ENCODE data around the gene RPL9.

- PRO-cap = no peak
These were observed 271.6 kb downstream of the PTTG2 start for GRCh38 chr4:38231909-38232153.

DNA sequence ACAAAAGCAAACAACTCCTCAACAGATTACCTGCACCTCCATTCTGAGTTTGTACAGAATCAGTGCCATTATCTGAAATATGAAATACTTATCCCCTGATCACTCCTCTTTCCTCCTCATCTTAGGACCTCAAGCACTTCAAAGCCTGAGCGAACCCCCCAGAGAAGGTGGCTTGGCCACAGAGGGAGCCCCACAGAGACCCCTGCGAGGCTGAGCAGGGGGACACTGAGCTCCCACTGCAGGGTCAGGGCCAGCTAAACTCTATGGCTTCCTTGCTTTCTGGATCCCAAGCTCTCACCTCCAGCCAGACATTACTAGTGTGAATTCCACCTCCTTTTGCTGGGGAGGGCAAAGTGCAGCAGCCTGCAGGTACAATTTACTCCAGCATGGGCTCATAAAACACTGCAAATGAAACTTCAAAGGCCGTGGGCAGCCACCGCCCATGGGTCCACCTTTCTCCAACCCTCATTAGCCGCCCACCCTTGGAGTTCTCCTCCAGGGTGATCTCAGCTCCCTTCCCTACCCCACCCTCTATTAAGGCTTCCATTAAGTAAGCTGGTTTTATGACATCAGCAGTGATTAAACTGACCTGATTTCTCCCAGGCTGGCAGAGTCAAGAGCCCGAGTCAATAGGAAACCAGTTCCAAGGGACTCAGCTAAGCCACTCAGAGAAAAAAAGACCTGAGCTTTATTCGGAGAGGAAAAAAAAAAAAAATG lies 319.3 kb downstream of the PTTG2 start:
- PRO-cap = no peak

- PRO-cap = no peak
These were observed 58.1 kb upstream of the KLF3 start for GRCh38 chr4:38605795-38606449.

DNA sequence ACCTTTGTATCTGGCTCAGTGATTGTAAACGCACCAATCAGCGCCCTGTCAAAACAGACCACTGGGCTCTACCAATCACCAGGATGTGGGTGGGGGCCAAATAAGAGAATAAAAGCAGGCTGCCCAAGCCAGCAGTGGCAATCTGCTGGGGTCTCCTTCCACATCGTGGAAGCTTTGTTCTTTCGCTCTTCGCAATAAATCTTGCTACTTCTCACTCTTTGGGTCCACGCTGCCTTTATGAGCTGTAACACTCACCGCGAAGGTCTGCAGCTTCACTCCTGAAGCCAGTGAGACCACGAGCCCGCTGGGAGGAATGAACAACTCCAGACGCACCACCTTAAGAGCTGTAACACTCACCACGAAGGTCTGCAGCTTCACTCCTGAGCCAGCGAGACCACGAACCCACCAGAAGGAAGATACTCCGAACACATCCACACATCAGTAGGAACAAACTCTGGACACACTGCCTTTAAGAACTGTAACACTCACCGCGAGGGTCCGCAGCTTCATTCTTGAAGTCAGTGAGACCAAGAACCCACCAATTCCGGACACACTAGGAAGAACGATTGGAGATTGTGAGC lies 36.4 kb upstream of the KLF3 start:
- PRO-cap = no peak

DNA sequence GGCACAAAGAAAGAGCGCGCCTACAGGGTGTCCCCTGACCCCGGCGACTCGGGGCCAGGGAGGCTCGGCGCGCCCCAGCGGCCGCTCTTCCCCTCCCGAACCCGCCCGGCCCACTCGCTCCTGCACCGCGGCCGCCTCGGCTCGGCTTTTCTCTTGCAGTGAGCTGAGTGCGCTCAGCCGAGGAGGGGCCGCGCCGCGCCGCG lies 759 bp upstream of the KLF3 start:
- PRO-cap = bidirectional peak, plus-strand start at position 158 of the sequence, minus-strand start at position 155 of the sequence

DNA sequence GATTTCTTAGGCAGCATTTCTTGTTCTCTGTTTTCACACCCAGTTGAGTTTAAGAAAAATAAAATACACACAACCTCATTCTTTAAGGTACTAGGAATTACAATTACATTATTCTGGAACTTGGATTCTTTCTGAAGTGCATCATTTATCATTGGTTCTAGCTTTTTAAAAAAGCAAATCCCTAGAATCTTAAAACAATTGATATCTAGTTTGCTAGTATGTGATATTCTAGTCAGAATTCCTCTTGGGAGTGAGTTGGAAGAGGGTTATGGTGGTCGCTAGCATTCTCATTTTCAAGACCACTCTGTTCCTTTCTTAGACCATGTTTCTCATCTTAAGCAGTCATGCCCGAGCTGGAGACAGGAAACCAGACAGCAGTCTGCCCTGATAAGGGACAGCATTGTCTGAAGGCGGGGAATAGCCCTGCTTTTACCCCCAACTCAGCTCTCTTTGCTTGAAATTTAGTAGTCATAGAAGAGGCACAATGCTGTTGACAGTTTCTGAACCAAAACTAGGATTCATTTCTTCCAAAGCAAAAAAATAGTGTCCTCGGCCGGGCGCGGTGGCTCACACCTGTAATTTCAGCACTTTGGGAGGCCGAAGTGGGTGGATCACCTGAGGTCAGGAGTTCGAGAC lies 5.2 kb downstream of the KLF3 start:
- PRO-cap = no peak

- PRO-cap = no peak
These were observed 23.6 kb downstream of the KLF3 start for GRCh38 chr4:38687442-38688224.

DNA sequence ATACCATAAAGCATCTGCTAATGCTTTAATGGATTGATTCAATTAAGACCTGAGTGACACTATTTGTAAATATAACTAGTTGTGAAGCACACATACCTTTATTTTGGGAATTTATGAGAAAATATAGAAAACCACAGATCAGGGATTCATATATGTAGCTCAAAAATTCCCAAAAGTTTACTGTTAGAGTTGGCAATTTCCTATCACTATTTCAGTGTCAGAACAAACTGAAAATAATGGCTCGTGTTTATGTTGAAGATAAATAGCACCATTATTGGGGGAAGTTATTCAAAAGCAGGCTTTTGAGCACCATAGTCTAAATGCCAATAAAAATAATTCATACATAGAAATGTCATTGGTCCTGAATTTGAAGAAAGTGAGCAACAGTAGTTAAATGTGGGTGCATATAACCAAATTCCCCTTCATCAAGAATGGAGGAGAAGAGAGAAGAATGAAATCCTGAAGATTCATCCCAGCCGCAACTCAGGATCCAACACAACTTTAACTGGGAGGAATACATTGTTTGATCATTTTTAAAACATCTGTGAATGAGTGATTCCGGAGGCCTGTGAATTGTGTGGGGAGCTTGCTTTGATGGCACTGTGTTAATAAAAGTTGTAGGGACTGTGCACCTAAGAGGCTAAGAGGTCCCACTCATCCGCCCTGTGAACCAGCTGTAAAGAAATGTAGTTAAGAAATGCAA lies 34.6 kb downstream of the KLF3 start:
- PRO-cap = no peak

DNA sequence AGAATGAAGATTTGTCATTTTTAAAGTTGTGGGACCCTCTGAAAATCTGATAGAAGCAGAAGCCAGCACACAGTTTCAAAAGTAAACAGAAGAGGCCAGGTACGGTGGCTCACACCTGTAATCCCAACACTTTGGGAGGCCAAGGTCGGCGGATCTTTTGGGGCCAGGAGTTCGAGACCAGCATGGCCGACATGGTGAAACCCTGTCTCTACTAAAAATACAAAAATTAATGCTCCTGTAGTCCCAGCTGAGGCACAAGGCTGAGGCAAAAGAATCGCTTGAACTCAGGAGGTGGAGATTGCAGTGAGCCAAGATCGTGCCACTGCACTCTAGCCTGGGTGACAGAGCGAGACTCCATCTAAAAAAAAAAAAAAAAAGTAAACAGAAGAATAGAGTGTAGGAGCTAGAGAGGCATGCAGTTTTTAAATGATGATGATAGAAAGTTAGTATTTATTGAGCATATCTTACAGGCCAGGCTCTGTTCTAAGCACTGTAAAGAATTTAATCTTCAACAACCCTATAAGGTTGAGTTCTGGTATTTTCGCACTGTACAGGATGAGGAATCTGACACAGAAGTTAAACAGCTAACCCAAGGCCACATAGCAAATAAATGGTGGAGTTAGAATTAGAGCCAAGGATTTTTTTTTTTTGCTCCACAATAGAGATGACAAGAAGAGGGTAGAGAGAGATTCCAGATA lies 55.8 kb downstream of the KLHL5 start:
- PRO-cap = no peak

- PRO-cap = no peak
These were observed 41.2 kb downstream of the RFC1 start for GRCh38 chr4:39324864-39325393.

GRCh38 chr4:39366888-39367071 lies 618 bp upstream of the RFC1 start:
- PRO-cap = no peak

DNA sequence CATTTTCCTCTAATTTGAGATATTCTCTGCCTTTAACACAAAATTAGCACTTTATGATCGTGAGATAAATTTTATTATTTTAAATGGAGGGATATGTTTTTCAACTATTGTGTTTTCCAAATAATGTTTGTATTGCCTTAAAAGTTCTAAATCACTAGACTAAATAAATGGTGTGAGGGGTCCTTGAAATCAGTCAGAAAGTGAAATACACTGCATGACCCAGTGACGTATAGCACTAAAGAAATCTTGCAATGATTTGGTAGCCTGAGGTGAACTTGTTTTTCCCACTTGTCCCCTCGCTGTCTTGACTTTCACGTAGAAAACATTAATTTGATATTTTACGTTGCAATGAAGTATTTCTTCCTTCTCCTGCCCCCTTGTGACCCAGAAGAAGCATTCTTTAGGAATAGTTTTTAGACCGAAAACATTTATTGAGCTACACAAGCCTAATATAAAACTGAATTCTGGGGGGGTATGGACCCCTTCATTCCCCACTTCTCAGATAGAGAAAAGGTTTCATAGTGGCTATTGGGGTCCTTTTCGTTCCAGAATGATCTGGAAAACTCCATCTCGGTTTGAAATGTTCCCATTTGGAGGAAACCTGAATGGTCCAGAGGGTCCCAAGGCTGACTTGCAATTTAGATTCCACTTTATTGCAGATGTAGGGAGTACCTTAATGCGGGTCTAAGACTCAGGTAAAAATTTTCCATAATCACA lies 3.7 kb downstream of the KLB start:
- PRO-cap = no peak

- PRO-cap = no peak
These were observed 7.3 kb downstream of the RPL9 start for GRCh38 chr4:39451286-39452015.

GRCh38 chr4:39452881-39453861 lies 5.6 kb downstream of the RPL9 start:
- PRO-cap = no peak

DNA sequence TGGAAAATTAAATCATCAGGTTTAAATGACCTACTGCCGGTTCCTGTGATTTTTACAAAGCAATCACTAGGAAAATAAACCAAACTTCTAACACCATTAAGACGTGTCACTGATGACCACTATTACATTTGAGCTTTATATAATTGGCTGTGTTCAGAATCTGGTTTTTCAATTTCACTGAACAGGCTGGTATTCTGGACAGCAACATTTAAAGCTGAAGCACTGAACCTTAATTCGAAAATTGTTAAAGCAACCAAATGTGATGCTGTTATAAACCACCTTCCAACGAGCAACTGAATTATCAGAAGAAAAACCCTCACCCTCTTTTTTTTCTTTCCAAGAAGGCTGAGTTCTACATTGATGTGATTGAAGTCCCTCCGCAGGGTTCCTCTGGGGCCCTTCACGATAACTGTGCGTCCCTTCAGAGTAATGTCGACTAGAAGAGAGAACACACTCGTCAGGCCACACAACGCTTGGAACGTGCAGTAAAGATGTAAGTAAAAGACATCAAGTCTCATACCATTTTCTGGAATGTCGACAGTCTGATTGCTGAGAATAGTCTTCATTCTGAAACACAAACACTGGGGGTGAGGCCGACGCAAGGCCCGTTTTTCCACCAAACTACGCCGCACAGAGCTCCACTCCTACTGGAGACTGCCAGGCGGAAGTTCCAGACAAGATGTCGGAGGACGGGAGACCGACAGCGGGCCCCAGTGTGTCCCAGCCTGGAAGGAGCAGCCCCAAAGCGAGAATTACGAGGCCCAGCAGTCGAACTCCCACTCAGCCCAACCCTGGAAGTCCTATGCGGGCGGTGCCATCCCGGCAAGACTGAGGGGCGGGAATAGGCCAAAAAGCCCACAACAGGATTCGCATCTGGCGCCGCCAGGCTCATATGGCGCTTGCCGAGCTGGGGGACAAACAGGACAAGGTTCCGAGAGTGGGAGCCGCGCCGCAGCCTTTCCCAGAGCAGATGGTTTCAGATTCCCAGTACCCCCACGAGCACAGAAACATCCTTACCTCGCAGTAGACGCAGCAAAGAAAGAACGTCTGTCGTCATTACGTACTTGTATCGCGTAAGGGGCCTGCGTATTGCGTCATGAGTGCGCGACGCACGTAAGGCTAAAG lies at the start of gene RPL9:
Gene RPL9, minus strand, starts transcription at position 1,049 of the 1,125 bp plus-strand sequence.
- PRO-cap = bidirectional peak, plus-strand start outside the sequence, minus-strand start at position 1,038 of the sequence

GRCh38 chr4:39523996-39524557 lies 3.2 kb downstream of the UGDH start:
- PRO-cap = no peak

- PRO-cap = no peak
These were observed 11.8 kb upstream of the UGDH start for GRCh38 chr4:39538882-39539567.

DNA sequence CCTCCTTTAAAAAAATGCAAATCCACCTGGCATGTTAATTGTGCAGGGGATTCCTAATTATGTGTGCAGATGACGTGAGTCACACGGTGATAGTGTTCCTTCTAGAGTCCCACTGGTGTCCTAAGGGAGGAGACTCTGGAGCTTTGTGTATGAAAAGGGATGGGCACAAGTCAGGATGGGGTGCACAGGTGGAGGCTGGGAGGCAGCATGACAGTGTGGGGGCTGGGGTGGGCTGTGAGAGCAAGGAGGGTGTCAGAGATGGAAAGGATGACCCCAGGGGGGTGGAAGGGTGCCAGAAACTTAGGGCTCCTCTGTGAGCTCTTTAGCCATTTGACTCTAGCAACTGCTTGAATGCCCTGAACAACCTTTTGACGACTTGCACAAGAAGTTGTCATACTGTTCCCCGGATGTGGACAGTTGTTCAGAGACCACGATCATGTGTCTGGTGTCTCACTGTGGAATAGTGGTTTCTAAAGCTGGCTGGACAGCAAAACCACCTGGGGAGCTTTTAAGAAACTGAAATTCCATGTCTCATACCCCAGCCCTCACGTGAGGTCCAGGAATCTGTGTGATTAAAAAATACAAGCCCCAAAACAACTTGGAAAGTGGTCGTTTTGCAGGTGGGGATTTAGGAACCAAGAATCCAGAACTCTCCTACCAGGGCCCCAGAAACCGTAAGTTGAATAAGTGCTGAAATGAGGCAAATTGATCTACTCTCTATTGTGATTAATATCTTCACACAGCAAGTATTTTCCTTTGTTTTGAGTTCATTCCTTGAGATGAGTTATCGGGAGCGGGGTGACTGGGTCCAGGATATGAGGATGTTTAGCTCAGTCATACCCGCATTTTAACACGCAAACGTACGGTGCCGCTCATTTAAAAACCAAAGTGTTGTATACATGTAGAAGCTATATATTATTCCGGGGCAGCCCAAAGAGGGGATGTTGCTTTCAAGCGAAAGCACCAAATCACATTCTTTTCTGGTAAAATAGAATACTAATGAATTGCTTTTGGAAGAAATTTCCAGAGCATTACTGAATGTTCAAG lies 3.4 kb downstream of the RHOH start:
- PRO-cap = no peak

- PRO-cap = no peak
These were observed 4.1 kb downstream of the RHOH start for GRCh38 chr4:40200939-40201239.

DNA sequence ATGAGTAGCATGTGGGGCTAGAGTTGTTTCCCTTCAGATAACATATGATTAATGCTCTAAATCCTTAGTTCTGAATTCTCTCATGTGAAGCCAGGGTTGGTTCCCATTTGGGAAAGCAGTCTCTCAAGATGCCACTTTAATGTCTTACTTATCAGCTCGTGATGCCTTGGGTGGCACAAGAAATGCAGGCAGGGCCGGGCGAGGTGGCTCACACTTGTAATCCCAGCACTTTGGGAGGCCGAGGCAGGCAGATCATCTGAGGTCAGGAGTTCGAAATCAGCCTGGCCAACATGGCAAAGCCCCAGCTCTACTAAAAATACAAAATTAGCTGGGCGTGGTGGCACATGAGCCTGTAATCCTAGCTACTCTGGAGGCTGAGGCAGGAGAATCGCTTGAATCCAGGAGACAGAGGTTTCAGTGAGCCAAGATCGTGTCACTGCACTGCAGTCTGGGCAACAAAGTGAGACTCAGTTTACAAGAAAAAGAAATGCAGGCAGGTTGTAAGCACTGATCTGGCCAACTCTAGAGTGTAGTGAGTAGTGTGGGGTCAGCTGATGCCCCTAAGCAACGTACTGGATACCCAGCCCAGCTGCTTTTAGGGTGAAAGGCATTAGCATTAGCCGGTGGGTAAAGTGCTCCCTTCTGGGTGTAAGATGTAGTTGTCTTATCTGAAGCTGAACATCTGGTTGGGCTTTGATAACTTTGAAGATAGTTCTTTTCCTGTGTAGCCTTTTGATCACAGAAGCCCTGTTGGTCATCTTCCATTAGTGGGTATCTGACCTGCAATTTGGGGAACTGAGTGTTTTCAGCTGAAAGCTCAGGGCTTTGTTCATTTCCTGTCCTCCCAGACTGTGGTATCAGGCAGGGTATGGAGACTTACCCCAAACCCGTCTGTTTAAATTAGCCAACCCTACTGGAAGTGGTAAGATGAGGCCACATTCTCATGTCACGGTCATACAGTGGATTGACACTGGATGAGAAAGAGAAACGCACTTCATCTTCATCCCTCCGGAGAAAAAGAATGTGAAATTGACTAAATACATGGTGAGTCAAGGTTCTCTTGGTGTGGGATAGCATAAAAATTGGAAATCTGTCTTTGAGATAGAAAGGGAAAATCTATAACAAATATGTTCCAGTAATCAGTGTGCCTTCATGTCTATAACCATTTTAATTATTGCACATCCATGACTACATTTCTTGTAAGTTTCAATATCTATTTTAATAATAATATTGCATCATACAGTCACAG lies 8.4 kb downstream of the RHOH start:
- PRO-cap = no peak